Measurements from ENCODE around the gene C16orf87.

DNA sequence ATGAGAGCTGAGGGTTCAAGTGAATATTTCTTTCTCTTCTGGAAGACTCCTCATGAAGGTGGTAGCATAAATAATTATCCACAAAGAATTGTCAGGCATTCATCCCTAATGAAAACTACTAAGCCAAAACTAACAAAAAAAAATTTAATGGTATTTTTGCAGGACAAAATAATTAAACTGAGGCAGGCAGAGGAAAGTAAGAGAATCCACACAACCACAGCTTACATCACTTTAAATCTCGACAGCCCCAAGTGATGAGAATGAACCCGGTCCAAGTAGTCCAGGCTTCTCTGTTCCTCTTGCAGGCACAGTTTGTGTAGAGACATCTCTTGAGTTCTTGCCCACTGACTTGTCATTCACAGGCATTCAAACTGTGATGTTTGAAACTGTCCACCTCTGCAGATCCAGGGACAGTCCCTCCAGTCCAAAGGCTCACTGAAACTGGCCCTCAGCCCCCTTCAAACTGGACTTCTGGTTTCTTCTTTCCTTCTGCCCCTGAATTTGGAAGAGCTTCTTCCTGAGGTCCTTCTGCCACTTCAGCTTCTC is 227.6 kb downstream of the TP53TG3F start:
- PRO-cap, 2 experiments, result no peak in any of the 2 experiments

DNA sequence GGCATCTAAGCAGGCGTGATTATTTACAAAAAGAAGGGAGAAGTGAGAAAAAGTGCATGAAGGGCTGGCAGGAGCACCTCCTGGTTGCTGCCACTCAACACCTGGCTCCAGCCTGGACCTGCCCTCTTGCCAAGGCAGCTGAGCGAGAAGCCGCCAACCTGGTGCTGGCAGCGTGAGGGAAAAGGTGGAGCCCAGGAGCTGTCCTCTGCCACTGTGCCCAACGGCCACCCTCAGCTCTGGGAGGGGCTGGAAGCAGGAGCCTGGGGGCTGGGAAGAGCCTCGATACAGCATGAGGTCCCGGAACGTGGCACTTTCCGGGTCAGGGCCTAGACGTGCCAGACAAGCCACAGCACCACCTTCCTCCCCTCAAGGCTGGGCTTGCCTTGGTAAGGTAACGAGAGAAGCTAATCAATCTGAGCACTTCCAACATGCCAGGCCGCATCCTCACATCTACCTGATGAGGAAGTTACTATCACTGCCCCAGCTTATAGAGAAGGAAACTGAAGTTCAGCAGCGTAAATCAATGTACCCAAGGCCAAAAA is 532.2 kb downstream of the TP53TG3F start:
- PRO-cap, 2 experiments, result no peak in any of the 2 experiments

GRCh38 chr16:34160437-34160761 is 701.0 kb downstream of the TP53TG3F start:
- PRO-cap, 2 experiments, result no peak in any of the 2 experiments

DNA sequence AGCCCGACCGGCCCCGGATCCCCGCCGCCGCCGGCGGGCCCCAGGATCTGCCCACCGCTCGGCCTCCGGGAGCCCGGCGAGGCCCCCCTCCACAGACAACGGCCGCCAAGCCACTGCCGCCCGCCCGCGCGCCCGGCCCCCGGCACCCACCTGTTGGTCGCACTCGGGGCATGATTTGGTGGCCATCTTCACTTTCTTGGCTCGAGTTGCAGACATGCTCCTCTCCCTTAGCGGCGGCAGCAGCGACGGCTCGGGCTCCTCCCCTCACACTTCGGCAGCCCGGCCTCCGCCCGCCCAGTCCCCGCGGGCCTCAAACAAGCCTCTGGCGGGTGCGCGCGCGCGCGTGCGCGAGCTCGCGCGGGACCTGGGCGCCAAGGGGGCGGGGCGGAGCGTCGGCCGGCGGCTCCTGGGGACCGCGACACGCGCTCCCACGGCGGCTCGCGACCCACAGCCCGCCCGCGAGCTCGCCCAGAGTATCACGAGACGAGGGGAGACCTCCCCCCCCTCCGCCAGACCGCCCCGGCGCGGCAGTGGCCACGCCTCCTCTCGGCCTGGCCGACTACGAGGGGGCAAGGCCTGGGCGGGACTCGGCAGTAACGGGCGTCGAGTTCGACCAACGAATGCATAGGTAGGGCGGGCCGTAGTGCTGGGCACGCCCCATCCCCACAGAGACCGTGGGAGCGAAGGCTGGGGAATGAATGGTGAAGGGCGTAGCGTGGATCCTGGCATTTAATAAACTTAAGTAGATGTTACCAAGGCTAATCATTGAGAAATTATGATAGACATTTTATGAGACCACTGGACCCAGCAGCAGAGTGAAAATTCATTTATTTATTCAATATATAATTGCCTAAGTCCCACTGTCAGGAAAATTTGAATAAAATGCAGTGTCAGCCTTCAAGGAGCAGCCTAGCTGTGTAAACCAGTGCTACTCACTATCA is at the start of gene C16orf87:
Gene C16orf87 (minus strand): TSS at position 247 of the 941 bp plus-strand sequence.
- PRO-cap, 2 experiments, result peak in 2 of 2 experiments; most common plus-strand start position 668 of the sequence (in 2); most common minus-strand start position 238 of the sequence (in 2)

GRCh38 chr16:46843862-46844392 is 12.9 kb upstream of the C16orf87 start:
- PRO-cap, 2 experiments, result no peak in any of the 2 experiments

DNA sequence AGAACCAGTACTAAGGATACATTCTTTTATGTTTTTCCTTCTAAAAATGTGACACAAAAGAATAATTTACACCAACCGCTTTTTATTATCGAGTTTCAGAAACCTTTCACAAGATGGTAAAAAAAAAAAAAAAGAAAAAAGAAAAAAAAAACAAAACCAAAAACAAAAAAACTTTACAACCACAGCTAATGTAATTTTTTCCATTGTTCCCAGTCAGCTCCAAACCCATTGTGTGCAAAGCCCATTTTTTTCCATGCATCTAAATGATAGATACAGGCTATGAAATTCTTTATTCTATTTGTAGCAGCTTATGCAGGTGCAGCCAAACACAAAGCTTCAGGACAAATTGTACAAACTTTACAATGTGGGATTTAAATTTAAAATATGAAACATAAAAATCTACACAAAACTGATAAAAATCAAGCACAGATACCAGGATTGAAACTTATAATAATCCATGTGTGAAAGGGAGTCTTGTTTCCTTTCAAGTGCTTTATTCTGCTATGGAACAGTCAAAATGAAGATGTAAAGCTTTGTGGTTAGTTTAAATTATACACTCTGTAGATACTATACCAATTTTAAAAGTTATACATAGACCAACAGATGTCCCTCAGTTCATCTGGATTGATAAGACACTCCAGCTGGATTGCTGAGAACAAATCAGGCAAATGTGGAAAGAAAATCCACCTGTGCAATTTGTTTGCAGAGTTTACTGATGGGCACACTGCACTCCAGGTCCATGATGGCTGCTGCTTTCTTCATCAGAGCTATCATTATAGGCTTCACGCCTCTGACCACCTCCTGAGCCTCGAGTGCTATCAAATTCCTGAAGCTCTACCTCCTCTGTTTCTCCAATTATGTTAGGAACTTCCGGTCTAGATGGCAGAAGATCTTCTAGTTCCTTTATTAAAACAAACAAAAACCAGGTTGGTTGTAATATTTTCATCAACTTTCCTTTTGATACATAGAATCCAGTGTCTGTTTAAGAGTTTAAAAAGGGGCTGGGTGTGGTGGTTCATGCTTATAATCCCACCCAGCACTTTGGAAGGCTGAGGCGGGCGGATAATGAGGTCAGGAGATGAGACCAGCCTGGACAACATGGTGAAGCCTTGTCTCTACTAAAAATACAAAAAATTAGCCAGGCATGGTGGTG is 16.8 kb downstream of the DNAJA2 start:
- PRO-cap, 2 experiments, result no peak in any of the 2 experiments

DNA sequence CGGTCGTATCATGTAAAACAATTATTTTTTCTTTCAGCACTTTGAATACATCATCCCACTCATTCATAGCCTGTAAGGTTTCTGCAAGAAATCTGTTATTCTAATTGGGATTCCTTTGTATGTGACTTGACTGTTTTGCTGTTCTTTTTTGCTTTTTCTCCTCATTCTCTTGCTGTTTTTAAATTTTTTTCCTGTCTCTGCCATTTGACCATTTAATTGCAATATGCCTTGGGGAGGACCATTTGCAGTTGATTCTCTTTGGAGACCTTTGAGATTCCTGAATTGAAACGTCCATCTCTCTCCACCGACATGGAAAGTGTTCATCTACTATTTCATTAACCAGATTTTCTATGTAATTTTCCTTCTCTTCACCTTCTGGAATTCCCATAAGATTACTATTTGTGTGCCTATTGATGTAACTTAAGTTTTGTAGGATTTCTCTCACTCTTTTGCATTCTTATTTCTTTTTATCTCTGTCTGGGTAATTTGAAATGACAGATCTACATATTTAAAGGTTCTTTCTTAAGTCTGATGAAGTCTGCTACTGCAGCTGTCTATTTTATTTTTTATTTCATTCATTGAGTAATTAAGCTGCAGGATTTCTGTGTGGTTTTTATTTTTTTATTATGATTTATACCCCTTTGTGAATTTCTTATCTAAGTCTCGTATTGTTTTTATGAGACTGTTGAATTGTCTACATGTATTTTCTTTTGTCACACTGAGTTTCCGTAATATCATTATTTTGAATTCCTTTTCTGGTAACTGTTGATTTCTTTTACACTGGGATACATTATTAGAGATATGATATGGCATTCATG is 147.6 kb upstream of the NETO2 start:
- PRO-cap, 2 experiments, result no peak in any of the 2 experiments

DNA sequence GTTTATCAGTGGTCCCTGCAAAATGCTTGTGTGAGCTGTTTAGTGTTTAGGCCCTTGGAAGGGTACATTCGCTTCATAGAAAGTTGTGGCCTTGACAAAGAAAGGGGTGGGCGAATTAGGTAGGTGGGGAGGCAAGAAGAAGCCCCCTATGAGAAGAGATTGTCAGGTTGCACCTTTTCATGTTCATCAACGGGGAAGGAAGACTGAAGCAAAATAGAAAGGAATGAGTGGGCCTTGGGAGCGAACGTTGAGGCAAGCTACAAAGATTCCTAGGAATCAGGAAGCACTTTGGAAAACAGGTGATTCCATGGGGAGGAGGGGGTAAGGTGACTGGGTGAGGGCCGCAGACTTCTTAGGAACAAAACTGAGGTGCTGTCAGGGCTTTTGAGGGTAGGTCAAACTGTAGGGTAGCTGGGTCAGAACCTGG is 614 bp downstream of the ITFG1 start:
- PRO-cap, 2 experiments, result no peak in any of the 2 experiments

DNA sequence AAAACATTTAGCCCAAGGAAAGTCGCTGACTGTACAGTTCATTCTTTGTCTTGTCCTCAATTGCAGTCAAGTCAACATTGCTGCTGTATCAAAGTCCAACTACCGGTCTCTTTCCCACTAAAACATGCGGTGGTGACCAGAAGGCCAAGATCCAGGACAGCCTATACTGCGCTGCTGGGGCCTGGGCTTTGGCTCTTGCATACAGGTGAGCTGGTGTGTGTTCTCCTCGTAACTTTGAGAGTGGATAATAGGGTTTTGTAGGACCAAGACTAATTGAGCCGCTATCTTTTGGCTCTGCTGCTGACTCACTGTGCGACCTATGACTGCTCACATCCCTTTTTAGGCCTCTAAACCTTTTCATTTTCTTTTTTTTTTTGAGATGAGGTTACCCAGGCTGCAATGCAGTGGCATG is 38.6 kb downstream of the PHKB start:
- PRO-cap, 2 experiments, result peak in 2 of 2 experiments; most common plus-strand start position 139 of the sequence (in 2)

GRCh38 chr16:47650761-47650968 is 189.5 kb downstream of the PHKB start:
- PRO-cap, 2 experiments, result no peak in any of the 2 experiments

- PRO-cap, 2 experiments, result no peak in any of the 2 experiments
Measured at GRCh38 chr16:47848390-47848963, 307.3 kb downstream of the ABCC12 start.

DNA sequence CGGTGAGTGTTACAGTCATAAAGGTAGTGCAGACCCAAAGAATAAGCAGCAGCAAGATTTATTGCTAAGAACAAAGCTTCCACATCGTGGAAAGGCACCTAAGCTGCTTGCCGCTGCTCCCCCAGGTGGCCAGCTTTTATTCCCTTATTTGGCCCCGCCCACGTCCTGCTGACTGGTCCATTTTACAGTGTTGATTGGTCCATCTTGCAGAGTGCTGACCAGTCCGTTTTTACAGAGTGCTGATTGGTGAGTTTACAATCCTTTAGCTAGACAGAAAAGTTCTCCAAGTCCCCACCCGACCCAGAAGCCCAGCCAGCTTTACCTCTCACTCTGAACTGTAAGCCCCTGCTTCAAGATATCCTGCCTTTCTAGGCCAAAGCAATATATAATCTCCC is 227.7 kb downstream of the ABCC12 start:
- PRO-cap, 2 experiments, result no peak in any of the 2 experiments

GRCh38 chr16:48165889-48166576 is 10.2 kb upstream of the ABCC12 start:
- PRO-cap, 2 experiments, result no peak in any of the 2 experiments

DNA sequence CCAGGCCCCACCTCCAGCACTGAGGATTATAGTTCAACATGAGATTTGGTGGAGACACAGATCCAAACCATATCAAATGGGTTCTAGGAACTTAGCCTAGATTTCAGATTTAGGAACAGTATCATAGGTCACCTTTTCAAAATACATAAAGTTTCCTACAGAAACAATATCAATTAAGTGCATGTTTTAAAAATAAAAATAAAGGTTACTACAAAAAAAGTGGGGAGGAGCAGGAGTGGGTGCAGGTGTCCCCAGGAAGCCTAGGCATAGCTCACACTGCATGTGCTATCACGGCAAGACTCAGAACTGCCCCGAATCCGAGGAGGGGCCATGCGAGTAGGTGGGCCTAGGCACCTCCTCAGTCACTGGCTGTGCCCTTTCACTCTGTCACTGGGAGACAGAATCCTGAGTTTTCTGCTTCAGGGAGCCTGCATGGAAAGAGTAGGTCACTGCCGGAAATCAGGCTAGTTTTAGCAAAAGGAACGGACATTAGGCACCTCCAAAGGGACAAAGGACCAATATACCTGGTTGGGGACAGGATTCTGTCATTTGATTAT is 43.6 kb downstream of the SIAH1 start:
- PRO-cap, 2 experiments, result no peak in any of the 2 experiments

- PRO-cap, 2 experiments, result peak in 2 of 2 experiments; most common plus-strand start chr16:48366063 (in 2); most common minus-strand start chr16:48365885 (in 2)
Measured at GRCh38 chr16:48365370-48366485, 19.5 kb downstream of the SIAH1 start.

- PRO-cap, 2 experiments, result no peak in any of the 2 experiments
Measured at GRCh38 chr16:48378581-48379131, 6.6 kb downstream of the SIAH1 start.

GRCh38 chr16:48431895-48432573 is 46.8 kb upstream of the SIAH1 start:
- PRO-cap, 2 experiments, result no peak in any of the 2 experiments

- PRO-cap, 2 experiments, result no peak in any of the 2 experiments
Measured at GRCh38 chr16:48536851-48537356, 73.1 kb downstream of the N4BP1 start.

GRCh38 chr16:48608908-48609237 is 1.1 kb downstream of the N4BP1 start:
- PRO-cap, 2 experiments, result no peak in any of the 2 experiments

- PRO-cap, 2 experiments, result no peak in any of the 2 experiments
Measured at GRCh38 chr16:49170647-49170982, 111.0 kb downstream of the CBLN1 start.

Measured in Metastatic Liver Carcinoma in the Adrenal Gland (tissue), 2 donors.